Frontal cortex (tissue), 2 donors: ENCODE measurements around a stretch of chr14.

- RAMPAGE, long total RNA = no peak
These were observed 150.8 kb downstream of the PRKCH start for GRCh38 chr14:61471970-61472803.

DNA sequence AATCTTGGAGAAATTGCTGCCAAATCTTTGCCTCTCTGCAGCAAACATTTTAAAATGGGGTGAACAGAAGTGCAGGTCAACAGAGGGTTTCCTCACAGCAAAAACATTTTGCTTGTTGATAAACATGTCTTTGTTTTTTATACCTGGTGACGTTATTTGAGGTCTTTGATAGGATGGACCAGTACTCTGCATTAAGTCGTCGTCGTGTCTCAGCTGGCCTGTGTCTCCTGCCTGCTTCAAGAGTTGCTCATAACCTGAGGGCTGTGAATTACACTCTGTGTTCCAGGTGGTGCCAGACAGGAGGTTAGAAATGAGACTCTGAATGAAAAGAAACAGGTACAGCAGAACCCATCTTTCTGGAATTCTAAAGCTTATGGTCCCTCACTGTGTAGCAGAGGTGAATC, 161.0 kb downstream of the PRKCH start:
- RAMPAGE, long total RNA = no peak

GRCh38 chr14:61504929-61505304, 183.5 kb downstream of the PRKCH start:
- RAMPAGE, long total RNA = no peak

- RAMPAGE, long total RNA = no peak
These were observed 148.1 kb upstream of the HIF1A start for GRCh38 chr14:61546915-61547891.

- RAMPAGE, long total RNA = no peak
These were observed 52.1 kb downstream of the SYT16 start for GRCh38 chr14:61864267-61865255.

GRCh38 chr14:62691992-62692590, 353.2 kb downstream of the KCNH5 start:
- RAMPAGE, long total RNA = no peak

GRCh38 chr14:63375032-63375651, 56.4 kb upstream of the GPHB5 start:
- RAMPAGE, long total RNA = no peak

DNA sequence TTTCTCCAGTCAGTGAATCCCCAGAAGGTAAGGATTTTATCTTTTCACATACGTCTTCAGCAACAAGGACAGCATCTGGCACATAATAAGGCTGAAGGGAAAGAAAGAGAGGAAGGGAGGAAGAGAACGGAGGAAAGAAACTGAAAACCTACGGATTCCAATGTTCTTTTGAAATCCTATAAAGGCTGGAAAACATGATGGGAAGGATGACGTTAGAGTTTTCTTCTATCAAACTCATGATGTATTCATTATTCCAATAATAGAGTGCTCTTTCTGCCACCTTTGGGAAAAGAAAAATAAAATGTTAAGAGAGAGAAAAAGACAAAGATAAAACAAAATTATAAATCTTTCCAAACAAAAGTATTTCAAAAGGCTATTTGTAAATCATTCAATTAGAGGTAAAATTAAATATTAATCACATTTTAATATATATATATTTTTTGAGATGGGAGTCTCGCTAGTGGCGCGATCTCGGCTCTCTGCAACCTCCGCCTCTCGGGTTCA, 65.6 kb upstream of the GPHB5 start:
- RAMPAGE, long total RNA = no peak

DNA sequence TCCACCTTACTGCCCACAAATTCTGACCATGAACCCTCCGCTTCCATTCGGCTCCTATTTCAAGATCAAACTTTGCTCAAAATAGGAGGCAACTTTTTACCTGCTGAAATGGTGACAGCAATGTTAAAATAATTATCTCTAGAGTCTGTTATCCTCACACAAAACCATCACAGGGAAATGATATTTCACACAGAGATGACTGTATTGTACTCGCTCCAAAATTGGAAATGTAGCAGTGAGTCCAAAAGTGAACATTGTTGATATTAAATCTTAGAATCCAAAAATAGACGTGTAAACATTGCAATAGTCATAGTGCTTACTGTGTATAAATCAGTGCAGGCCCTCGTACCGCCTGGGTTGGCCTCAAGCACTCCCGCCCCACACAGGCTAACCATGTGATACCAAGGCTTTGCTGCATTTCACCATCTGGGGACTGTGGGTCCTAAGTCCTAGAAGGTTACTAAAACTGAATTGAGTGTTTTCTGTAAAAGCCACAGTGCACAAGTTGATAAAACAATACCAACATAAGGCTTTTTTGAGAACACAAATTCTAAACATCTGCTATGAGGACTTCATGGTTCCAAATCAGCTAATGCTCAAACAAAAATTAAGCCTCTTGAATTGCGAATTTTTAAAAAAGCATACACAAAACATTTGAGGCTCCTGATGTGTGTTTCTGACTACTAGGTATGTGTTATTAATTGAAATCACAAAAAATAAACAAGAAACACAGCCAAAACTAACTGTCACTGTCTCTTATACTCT, 107.3 kb downstream of the PPP2R5E start:
- RAMPAGE, long total RNA = no peak

- RAMPAGE, long total RNA = no peak
These were observed 28.9 kb downstream of the PPP2R5E start for GRCh38 chr14:63514262-63514726.

GRCh38 chr14:63642480-63642700, 719 bp upstream of the WDR89 start:
- RAMPAGE, long total RNA = no peak

- RAMPAGE, long total RNA = no peak
These were observed 90.9 kb downstream of the ESR2 start for GRCh38 chr14:64203214-64203680.

GRCh38 chr14:64441754-64442637, 23.3 kb upstream of the AKAP5 start:
- RAMPAGE, long total RNA = no peak

GRCh38 chr14:64504934-64506225, 810 bp downstream of the ZBTB1 start:
- RAMPAGE, long total RNA = no peak

DNA sequence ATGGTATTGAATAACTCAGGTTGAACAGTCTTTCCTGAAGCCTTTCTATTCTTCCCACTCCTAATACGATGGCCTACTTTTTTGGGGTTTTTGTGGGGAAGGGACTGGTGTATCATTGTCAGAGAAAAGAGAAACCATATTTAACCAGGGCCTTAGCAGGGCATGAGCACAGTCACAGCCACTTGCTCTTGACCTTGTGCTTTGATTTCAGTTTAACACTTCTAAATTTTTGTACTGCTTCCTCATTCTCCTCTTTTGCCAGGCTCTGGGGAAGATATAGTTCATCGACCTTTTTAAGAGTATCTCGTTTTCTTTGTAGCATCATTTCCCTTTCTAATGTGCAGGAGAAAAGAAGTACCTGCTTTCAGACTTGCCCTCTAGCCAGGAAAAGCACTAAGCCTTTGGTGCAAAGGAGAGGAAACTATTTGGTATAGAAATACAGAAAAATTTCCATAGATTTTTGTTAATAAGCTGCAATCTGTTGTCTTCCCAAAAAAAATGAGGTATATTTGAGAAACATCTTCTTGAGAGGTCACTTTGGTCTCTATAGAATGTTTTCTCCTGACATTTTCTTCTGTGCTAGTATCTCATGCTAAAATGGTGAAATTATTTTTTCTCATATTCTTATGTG, 2.2 kb downstream of the ZBTB1 start:
- RAMPAGE, long total RNA = no peak

- RAMPAGE, long total RNA = no peak
These were observed 11.8 kb downstream of the ZBTB1 start for GRCh38 chr14:64516370-64516798.

DNA sequence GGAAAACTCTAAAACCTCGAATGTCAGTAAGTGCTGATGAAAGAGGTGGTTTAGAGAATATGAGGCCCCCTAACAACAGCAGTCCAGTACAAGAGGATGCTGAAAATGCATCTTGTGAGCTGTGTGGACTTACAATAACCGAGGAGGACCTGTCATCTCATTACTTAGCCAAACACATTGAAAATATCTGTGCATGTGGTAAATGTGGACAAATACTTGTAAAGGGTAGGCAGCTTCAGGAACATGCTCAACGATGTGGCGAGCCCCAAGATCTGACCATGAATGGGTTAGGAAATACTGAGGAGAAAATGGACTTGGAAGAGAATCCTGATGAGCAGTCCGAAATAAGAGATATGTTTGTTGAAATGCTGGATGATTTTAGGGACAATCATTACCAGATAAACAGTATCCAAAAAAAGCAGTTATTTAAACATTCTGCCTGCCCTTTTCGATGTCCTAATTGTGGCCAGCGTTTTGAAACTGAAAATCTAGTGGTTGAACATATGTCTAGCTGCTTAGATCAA, 17.8 kb upstream of the HSPA2 start:
- RAMPAGE, long total RNA = no peak

GRCh38 chr14:64636633-64637090, 67.6 kb upstream of the PLEKHG3 start:
- RAMPAGE, long total RNA = no peak

DNA sequence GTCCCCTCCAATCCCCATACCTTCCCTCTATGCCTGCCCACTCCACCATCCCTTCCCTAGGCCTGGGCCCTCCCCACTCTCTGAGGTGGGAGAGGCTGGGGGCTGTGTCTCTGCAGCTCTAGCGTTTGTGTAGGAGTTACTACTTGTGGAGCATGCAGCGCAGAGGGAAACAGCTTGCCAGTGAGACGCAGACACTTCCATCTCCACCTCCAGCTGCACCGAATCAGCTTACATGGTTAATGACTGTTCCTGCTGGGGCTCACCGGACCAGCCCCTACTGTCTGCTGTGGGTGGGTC, 18.6 kb upstream of the PLEKHG3 start:
- RAMPAGE, long total RNA = no peak

- RAMPAGE, long total RNA = no peak
These were observed 16.1 kb downstream of the PLEKHG3 start for GRCh38 chr14:64720170-64720879.